Non-pigmented ciliary epithelial cell (primary cell): Measurements from ENCODE around the genes C1QC and KDM1A.

DNA sequence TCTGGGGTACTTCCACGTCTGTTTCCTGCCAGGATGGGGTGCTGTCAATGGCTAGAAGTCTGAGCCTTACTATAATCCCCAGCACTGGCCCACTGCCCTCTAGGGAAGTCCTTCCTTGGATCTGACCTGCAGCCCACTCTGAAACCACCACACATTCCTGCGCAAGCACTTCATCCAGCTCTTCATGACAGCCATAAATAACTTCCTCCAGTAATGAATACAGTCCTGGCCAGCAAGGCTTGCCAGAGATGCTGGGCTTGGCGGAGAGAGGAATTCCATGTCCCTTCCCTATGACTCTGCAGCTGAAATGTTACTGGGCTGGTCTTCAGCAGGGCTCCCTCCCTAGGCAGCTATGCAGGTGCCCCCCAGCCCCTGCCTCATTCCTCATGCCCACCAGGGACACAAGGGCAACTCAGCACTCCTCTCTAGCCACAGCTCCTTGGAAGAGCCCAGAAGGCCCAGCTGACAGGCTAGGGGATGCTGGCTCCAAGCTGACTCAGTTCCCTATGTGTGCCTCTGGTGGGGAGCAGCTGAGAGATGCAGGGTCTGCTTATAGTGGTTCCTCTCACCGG lies 32.7 kb downstream of the ALPL start:
- RRBS: no CpG with 5 or more reads among the region's 4 CpGs

DNA sequence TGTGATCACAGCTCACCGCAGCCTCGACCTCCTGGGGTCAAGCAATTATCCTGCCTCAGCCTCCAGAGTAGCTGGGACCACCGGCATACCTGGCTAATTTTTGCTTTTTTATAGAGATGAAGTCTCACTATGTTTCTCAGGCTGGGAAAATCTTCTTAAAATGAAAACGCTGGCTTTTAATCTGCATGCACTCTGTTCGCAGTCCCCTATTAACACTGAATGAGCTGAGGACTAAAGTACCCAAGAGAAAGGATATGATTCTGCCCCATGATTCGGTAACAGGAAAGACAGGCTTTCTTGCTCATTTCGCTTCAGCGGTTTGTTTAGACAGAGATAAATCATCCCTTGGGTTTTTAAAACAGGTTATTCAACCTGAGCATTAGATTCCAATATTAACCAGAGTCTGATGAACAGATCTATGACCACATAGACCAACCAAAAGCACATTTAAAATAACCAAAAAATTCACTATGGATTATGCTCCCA lies 7.1 kb upstream of the RAP1GAP start:
- RRBS: no CpG with 5 or more reads among the region's 8 CpGs

GRCh38 chr1:21720874-21721282 lies 51.7 kb upstream of the RAP1GAP start:
- RRBS: no CpG with 5 or more reads among the region's 9 CpGs

DNA sequence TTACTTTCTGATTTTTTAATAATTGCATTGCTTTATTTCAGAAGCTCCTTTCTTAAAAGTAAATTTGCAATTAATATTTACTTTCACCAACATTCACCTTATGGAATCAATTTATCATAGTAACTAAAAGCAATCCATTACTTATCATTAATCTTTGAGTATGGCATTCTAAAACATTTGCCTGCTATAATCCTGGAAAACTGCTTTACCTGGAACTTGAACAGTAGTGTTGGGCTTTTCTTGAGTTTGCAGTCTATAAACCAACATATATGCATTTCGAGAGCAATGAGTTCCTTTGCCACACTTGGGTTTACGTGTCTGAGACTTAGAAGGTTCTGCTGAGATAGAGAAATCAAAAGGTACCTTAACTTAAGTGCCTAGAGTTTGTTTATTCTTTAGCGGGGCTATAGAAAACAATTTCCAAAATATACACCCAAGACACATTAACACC lies 53.4 kb downstream of the USP48 start:
- RRBS: no CpG with 5 or more reads among the region's 3 CpGs

- RRBS: no CpG with 5 or more reads among the region's 2 CpGs
Measured at GRCh38 chr1:21746974-21747416, 36.0 kb downstream of the USP48 start.

DNA sequence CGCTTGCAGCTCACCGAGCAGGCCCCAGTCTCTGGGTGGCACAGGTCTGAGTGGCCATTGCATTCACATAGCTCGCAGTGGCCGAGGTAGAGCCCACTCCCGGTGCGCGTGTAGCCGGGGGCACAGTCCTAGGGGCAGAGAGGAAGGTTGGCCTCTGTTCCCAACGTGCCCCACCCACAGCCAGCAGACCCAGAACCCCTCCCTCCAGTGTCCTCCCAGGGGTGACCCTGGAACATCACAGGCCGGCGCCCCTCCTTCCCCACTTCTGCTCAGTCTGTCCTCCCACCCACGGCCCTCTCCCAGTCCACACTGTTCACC lies 52.0 kb downstream of the LDLRAD2 start:
- RRBS: no CpG with 5 or more reads among the region's 12 CpGs

GRCh38 chr1:21864749-21865127 lies 52.7 kb downstream of the LDLRAD2 start:
- RRBS: 89% methylated on average over 12 of the region's 27 CpGs

DNA sequence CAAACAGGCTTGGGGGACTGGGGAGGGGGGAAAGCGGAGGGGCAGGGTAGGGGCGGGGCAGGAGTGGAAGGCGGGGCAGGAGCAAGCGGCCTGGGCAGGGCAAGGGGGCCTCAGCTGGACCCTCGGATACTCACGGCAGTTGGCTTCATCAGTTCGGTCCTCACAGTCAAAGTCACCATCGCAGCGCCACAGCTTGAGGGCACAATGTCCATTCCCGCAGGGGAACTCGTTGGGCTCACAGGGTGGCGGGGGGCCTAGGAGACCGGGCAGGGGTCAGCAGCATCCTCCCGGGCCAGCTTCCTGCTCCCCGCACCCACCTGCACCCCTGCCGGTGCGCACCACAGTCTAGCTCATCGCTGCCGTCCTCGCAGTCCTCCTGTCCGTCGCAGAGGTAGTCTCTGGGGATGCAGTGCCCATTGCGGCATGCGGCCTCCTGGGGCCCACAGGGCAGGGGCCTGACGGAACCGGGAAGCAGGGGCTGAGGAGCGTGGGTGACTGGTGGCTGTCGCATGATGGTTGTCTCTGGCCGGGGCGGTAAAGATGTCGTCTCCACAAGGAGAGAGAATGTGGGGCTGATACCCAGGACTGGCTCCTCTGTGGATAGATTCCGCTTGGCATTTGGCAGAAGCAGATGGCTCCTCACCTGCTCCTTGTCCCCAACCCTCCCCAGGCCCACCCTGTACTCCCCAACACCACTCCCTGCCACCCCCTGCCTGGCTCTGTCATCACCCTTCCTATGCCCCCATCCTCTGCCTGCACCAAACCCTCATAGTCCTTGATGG lies 49.8 kb downstream of the HSPG2 start:
- RRBS: 87% methylated on average over 7 of the region's 32 CpGs

GRCh38 chr1:21901440-21901940 lies 35.6 kb downstream of the HSPG2 start:
- RRBS: no CpG with 5 or more reads among the region's 5 CpGs

GRCh38 chr1:21908099-21908574 lies 29.0 kb downstream of the HSPG2 start:
- RRBS: no CpG with 5 or more reads among the region's 10 CpGs

DNA sequence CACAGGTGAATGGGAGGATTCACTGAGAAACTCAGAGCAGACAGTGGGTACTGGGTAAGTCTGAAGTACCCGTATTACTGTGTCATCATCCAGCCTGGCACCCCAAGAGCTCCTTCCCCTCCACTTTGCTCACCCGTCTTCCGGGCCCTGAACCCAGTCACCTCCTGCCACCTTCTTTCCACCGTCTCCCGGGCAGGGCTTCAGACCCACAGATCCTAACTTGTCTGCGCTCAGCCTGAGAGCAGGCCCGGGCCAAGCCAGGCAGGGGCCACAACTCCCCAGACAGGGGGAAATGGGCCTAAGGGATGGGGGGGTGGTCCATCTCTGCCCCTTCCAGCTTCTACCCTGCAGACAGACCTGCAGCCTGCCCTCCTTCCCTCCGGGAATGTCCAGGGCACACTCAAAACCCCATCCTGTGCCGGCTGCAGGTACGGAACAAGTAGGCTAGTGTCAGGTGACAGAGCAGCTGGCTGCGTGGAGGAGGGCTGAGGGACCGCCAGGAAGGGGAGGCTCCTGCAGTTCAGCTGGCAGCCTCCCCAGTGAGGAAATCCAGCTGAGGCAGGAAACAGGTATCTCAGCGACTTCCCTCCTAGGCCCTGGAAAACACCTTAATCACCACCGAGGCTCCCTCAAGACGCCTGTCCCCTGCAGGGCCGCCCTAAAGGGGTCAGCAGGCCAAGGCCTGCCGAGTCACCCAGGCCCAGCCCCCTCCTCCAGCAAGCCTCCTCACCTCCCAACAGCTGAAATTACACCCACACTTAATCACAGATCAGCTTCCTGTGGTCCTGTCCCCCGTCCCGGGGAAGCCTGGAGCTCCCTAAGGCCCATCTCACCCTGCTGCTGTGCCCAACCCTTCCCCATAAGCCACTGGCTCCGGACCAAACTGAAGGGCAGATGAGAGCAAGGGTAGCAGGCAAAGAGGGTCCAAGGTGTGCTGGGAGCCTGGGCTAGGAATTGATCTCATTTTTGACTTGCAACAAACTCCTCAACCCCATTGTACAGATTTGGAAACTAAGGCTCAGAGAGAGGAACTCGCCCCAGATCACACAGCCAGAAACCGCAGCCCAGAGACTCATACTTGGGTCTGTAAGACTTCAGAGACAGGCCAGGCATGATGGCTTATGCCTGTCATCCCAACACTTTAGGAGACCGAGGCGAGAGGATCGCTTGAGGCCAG lies 3.3 kb downstream of the HSPG2 start:
- RRBS: 52% methylated on average over 7 of the region's 25 CpGs

- RRBS: no CpG with 5 or more reads among the region's 20 CpGs
Measured at GRCh38 chr1:21956684-21957581, 19.8 kb upstream of the HSPG2 start.

GRCh38 chr1:22005423-22006013 lies 4.1 kb downstream of the CELA3A start:
- RRBS: no CpG with 5 or more reads among the region's 13 CpGs

GRCh38 chr1:22120510-22121492 lies 22.1 kb downstream of the WNT4 start:
- RRBS: no CpG with 5 or more reads among the region's 22 CpGs

DNA sequence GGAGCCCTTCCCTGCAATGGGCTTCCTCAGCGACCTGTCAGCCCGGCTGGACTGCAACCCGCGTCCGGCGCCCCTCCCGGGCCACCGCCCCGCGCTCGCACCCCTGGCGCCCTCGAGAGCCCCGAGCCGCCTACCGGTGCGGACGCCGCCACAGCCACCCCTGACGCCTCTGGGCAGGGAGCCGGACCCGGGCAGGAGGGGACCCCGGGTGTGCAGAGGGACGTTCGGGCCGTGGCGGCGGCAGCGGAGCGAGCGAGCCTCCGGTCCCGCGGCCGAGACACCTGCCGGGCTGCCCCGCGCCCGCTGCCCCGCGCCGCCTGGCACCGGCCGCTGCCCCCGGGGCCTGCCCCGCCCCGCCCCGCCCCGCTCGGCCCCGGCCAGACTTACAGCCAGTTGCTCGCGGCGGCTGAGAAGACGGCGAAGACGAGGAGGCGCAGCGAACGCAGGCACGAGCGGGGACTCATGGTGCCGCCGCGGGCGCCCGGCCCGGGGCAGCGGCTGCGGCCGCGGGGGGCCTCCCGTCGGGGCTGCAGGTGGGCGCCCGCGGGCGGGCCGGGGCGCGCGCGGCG lies 354 bp downstream of the WNT4 start:
- RRBS: 2% methylated on average over 59 of the region's 84 CpGs

DNA sequence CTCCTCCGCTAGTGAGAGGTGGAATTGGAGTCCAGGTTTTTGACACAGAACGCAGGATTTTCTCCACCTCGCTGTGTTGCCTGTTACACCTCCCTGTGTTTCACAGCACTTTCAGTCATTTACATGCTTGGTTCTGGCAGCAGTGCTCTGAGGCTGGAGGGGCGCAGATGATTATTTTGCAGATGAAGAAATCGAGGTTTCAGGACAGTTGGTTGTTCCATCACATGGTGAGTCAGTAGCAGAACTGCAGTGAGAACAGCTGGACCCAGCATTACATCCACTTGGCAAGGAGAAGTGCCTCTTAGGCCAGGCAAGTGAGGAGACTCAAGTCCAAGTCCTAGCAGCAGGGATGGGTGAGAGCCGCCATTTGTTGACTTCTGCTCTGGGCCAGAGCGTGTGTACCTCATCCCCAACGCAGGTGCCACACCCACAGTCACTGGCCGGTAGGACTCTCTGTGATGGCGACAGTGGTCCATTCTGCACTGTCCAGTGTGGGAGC lies 26.8 kb upstream of the EPHA8 start:
- RRBS: no CpG with 5 or more reads among the region's 10 CpGs

DNA sequence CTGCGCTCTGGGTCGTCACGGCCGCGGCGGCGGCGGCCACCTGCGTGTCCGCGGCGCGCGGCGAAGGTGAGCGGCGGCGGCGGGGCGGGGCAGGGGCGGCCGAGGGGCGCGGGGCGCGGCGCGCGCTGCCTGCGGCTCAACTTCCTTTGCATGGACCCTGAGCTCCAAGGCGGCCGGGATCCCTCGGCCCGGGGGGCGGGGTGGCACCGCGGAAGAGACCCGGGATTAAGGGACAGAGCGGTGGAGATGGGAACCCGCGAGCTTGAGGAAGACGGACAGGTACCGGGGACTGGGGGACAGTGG lies 326 bp downstream of the EPHA8 start:
- RRBS: 4% methylated on average over 6 of the region's 43 CpGs

DNA sequence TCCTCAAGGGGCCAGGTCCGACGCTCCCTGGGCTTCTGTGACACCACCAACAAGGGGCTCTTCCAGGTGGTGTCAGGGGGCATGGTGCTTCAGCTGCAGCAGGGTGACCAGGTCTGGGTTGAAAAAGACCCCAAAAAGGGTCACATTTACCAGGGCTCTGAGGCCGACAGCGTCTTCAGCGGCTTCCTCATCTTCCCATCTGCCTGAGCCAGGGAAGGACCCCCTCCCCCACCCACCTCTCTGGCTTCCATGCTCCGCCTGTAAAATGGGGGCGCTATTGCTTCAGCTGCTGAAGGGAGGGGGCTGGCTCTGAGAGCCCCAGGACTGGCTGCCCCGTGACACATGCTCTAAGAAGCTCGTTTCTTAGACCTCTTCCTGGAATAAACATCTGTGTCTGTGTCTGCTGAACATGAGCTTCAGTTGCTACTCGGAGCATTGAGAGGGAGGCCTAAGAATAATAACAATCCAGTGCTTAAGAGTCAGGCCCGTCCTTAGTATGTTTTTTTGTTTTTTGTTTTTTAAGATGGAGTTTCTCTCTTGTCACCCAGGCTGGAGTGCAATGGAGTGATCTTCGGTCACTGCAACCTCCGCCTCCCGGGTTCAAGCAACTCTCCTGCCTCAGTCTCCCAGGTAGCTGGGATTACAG lies 2.9 kb downstream of the C1QA start:
- RRBS: no CpG with 5 or more reads among the region's 14 CpGs

DNA sequence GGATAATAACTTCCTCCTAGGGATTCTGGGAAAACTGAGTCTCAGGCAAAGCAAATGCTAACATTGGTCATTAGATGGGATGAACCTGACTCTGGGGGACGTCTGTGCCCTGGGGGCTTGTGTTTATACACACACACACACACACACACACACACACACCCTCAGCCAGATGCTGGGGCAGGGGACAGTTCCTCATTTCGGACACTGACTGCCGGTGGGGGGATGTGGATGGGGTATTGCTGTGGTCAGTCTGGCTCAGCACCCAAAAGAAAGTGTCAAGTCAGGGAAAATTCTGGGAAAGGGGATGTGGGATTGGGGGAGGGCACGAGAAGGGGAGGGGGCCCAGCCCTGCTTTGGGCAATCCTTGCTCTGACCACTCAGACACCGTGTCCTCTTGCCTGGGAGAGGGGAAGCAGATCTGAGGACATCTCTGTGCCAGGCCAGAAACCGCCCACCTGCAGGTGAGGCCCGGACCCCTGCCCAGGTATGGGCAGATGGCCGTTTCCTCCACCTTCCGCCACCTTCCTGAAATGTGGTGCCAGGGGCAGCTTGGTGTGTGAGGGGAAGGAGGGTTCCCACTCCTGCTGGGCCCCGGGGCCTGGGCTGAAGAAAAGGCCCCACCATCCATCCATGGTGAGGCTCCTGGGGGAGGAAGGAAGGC lies at the start of gene C1QC:
Gene C1QC (plus strand): TSS at position 380 of the 661 bp plus-strand sequence.
- RRBS: no CpG with 5 or more reads among the region's 10 CpGs

DNA sequence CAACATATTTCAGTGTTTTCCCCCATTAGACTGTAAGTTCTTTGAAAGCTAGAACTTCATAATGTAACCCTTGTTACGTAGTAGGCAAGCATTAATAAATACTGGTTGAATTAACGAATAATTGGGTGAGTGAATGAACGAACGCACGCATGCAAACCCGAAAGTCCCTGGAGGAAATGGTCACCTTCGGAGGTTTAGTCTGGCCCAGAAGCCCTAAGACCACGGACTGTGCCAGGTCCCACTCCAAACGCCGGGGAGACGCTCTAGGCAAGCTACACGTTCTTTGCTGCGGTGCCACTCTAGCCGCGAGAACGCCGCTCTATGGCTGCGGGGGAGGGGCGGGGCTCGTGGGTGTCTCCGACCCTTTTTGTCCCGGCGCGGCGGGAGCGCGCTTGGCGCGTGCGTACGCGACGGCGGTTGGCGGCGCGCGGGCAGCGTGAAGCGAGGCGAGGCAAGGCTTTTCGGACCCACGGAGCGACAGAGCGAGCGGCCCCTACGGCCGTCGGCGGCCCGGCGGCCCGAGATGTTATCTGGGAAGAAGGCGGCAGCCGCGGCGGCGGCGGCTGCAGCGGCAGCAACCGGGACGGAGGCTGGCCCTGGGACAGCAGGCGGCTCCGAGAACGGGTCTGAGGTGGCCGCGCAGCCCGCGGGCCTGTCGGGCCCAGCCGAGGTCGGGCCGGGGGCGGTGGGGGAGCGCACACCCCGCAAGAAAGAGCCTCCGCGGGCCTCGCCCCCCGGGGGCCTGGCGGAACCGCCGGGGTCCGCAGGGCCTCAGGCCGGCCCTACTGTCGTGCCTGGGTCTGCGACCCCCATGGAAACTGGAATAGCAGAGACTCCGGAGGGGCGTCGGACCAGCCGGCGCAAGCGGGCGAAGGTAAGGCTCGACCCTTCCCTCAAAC lies at the start of gene KDM1A:
Gene KDM1A (plus strand): TSS at position 395 of the 899 bp plus-strand sequence.
- RRBS: 2% methylated on average over 29 of the region's 95 CpGs